Cerebral cortex (tissue), 2 donors: ENCODE data around the gene LAT.

- PRO-cap, 2 experiments: peak in 1 of 2 experiments; most common minus-strand start chr16:28293414 (in 1)
Measured at GRCh38 chr16:28293148-28293662, 880 bp downstream of the SBK1 start.

DNA sequence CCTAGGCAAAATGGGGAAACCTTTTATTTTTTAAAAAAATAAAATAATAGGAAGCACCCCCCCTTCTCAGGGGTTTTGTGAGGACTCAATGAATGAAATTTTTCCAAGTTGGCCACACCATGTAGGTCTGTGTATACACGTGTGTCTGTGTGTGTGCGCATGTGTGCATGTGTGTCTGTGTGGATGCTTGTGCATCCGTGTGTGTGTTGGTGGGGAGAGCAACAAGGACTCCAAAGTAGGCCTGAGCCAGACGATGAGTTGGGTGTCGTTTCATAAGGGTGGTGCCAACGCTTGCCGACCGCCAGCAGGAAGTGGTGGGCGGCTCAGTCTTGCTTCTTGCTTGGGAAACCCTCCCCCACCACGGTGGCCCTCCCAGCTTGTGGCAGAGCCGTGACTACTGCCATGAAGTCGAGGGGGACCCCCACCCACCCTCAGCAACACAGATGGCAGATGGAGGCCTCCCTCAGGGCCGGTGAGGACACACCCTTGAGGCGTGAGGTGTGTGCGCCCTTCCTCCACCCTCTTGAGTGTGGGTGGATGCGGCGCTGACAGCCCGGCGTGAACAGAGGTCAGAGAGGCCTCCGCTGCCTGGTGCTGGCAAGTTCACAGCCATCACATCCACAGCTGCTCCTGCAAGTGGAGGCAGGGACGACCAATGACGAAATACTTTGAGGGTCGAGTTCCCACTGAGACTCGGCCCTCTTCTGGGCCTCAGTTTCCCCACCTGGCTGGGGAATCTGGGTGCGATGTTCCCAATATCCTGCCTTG lies 17.6 kb downstream of the SBK1 start:
- PRO-cap, 2 experiments: no peak in any of the 2 experiments

DNA sequence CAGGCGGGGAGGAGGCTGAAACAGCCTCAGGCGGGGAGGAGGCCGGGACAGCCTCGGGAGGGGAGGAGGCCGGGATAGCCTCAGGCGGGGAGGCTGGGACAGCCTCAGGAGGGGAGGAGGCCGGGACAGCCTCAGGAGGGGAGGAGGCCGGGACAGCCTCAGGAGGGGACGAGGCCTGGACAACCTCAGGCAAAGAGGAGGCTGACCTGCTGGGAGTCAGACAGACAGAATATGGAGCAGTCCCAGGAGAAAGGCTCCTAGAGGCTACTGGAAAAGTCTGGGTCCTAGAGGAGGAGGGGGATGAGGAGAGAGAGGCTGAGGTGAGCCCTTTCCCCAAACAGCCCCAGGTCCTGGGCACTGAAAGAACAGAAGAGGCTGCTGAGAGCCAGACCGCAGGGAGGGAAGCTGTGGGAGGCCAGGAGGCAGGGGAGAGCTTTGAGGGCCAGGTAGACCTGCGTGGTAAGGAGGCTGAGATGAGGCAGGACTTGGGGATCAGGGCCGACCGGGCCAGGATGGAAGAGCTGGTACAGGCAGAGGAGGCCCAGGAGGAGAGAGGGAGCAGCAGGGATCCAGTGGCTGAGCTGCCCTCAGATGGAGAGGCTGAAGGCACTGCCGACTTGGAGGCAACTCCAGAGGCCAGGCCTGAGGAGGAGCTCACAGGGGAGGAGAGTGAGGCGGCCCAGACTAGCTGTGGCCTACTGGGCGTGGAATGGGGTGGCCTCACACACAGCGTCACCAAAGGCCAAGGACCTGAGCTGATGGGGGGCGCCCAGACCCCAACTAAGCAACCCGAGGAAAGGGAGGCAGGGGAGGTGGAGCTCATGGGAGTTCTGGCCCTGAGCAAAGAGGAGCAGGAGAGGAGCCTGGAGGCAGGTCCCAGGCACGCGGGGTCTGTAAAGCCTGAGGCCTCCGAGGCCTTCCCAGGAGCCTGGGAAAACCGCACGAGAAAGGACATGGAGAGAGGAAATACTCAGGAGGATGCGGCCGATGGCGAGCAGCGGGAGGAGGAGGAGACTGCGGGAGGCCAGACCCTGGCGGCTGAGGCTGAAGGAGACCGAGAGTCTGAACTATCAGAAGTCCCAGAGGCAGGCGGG lies 1.9 kb downstream of the APOBR start:
- PRO-cap, 2 experiments: no peak in any of the 2 experiments

- PRO-cap, 2 experiments: no peak in any of the 2 experiments
Measured at GRCh38 chr16:28505068-28505400, 1.6 kb downstream of the IL27 start.

- PRO-cap, 2 experiments: no peak in any of the 2 experiments
Measured at GRCh38 chr16:28534215-28535272, 4.2 kb downstream of the NUPR1 start.

DNA sequence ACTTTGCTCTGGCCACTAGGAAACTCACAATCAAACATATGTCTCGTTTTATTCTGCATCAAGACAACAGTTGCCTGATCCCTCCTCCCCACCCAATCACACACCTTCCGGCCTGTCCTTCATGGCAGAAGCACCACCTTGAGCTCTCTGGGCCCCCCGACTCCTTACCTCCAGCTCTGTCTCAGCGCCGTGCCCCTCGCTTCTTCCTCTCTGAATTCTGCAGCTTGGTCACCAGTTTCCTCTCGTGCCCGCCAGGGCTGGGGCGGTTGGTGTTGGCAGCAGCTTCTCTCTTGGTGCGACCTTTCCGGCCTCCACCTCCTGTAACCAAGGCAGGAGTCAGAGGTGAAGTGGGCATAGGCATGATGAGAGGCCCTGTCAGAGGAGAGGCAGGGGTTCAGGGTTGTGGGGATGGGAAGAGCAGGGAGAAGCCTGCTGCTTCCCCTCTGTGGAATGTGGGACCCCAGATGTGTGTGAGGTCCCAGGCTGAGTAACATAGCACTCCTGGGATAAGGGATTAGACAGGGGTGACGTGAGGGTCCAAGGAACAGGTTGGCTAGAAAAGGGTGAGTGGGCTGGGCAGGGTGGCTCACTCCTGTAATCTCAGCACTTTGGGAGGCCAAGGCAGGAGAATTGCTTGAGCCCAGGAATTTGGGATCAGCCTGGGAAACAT lies 801 bp downstream of the NUPR1 start:
- PRO-cap, 2 experiments: no peak in any of the 2 experiments

- PRO-cap, 2 experiments: no peak in any of the 2 experiments
Measured at GRCh38 chr16:28606506-28607553, 3.0 kb downstream of the SULT1A1 start.

DNA sequence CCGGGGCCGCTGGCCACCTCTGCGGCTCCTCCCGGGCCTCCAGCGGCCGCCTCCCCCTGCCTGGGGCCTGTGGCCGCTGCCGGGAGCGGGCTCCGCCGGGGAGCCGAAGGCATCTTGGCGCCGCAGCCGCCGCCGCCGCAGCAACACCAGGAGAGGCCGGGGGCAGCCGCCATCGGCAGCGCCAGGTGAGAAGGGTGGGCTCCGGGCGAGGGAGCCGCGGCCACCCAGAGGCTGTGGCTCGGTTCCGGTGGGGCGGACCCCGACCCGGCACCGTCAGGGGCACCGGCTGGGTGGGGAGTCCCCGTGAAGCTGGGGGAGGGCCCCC lies 537 bp downstream of the ATXN2L start:
- PRO-cap, 2 experiments: no peak in any of the 2 experiments

- PRO-cap, 2 experiments: no peak in any of the 2 experiments
Measured at GRCh38 chr16:28825950-28827290, 3.6 kb downstream of the ATXN2L start.

DNA sequence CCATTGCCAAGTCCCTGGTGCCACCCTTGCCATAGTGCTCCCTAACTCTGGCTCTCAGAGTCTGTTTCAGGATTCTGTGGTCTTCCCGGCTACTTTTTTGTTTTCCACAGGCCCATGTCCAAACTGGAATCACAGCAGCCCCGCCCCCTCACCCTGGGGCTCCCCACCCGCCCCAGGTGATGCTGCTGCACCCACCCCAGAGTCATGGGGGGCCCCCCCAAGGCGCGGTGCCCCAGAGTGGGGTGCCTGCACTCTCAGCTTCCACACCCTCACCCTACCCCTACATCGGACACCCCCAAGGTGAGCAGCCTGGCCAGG lies 10.4 kb downstream of the TUFM start:
- PRO-cap, 2 experiments: no peak in any of the 2 experiments

- PRO-cap, 2 experiments: peak in 1 of 2 experiments; most common minus-strand start chr16:28864313 (in 1)
Measured at GRCh38 chr16:28864222-28864362, 449 bp downstream of the SH2B1 start.

DNA sequence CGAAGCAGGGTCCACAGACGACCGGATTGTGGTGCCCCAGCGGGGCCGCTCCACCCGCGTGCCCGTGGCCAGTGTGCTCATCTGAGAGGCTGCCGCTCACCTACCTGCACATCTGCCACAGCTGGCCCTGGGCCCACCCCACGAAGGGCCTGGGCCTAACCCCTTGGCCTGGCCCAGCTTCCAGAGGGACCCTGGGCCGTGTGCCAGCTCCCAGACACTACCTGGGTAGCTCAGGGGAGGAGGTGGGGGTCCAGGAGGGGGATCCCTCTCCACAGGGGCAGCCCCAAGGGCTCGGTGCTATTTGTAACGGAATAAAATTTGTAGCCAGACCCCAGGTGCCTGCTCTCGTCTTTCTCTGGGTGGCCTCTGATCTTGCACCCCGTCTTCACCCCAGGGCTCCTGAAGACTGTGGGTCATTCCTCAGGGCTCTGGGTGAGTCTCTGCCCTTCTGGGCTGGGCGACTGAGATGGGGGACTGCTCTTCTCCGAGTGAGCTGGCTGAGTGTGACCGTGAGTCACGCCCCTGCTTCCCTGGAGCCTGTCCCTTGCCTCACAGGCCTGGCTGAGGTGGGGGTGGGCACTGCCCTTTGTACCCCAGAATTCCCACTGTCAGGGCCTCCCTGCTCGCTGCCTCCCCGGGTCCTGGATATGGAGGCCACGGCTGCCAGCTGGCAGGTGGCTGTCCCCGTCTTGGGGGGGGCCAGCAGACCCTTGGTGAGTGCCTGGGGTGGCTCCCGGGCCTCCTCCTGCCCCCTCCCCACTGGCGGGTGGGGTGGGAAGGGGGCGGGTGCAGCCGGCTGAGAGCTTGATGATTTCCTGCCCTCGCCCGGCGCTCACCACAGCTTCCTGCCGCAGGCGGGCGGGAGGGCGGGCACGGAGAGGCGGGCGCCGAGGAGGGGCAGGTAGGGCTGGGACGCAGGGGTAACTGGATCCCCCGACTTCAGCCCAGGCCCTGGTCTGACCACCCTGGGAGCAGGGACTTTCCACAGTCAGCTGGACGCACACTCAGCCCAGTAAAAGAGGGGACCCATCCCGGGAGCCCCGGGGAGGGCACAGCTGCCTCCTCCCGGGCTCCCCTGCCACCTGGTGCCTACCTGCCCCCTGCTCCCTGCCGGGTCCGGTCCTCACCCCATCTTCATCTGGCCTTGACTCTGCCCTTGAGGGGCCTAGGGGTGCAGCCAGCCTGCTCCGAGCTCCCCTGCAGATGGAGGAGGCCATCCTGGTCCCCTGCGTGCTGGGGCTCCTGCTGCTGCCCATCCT lies at the start of gene LAT:
TSS of gene LAT (plus strand) at position 838 of the 1,259 bp plus-strand sequence.
- PRO-cap, 2 experiments: no peak in any of the 2 experiments

DNA sequence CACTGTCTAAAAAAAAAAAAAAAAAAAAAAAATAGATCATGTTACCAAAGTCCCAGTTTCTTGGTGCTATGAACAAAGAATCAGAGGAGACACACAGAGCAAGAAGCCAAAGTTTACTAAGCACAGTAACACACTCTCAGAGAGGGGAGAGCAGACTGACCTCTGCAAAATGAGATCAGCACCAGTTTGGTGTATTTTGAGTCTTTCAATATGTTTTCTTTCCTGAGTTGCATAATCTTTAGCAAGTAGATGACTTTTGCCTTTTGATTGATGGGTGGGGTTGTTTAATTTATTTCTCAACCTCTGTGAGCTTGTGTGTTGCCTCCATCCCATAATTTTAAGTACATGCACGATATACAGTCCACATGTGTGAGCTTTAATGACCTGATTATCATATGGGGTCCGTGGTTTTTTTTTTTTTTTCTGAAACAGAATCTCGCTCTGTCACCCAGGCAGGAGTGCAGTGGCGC lies 29.0 kb downstream of the LAT start:
- PRO-cap, 2 experiments: no peak in any of the 2 experiments

DNA sequence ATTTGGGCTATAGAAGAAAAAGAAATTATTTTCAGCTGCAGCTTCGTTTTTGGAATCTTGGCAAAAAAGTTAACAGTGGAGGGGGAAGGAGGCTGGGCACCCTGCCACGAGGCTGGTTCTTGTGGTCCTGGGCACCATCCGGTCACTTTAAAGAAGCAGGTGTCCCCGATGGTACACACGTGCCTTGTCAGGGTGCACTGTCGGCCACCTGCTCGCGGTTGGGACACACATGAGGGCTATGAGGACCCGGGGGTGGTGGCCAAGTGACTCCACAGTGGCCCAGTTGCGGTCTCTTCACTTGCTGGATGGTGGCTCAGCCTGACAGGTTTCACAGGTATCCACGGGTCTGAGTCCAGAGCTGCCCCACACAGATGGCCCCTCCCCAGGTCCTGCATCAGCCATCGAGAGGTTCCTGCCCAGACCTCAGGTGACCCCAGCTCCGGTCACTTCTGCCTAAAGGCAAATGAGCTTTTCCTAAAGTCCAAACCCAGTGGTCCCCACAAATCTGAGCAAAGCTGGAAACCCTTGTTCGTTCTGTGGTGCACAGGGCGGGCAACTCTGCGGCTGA lies 143.9 kb downstream of the LAT start:
- PRO-cap, 2 experiments: no peak in any of the 2 experiments

GRCh38 chr16:29129506-29129894 lies 144.6 kb downstream of the LAT start:
- PRO-cap, 2 experiments: no peak in any of the 2 experiments

DNA sequence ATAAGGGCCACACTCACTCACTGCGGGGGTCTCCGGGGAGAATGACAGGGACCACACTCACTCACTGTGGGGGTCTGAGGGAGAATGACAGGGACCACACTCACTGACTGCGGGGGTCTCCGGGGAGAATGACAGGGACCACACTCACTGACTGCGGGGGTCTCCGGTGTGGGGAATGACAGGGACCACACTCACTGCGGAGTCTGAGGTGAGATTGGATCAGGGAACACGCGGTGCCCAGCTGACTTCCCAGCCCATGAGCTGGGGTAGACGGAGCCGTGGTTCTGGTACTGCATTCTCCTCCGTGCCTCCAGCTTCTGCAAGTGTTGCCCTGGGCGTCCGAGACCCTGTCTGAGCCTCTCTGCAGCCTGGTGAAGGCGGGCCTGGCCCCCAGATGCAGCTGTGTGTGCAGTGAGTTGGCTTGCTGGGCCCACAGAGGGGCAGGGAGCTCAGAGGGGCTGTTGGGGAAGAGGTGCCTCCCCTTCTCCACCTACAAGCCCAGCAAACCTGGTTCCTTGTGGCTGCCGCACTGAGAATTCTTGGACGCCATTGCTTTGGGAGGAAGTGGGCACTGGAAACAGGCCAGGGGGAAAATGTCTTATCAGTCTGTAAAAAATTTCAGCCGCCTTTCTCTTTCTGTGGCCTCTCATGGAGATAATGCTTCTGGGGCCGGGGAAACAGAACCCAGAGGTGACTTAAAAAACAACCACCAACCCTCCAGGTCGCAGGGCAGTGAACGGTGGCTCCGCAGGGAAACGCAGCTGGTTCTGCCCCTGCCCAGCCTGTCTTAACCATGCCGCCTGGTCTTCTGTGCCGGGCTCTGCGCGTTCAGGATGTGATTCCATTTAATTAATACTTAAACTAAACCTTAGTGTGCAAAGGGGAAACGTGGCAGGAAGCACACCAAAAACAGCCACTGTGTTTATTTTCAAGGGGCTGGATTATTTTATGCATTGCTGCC lies 167.6 kb downstream of the LAT start:
- PRO-cap, 2 experiments: no peak in any of the 2 experiments

GRCh38 chr16:29154666-29155434 lies 170.0 kb downstream of the LAT start:
- PRO-cap, 2 experiments: no peak in any of the 2 experiments

GRCh38 chr16:29227864-29228447 lies 178.6 kb downstream of the NPIPB11 start:
- PRO-cap, 2 experiments: no peak in any of the 2 experiments

GRCh38 chr16:29250859-29252246 lies 155.2 kb downstream of the NPIPB11 start:
- PRO-cap, 2 experiments: no peak in any of the 2 experiments

DNA sequence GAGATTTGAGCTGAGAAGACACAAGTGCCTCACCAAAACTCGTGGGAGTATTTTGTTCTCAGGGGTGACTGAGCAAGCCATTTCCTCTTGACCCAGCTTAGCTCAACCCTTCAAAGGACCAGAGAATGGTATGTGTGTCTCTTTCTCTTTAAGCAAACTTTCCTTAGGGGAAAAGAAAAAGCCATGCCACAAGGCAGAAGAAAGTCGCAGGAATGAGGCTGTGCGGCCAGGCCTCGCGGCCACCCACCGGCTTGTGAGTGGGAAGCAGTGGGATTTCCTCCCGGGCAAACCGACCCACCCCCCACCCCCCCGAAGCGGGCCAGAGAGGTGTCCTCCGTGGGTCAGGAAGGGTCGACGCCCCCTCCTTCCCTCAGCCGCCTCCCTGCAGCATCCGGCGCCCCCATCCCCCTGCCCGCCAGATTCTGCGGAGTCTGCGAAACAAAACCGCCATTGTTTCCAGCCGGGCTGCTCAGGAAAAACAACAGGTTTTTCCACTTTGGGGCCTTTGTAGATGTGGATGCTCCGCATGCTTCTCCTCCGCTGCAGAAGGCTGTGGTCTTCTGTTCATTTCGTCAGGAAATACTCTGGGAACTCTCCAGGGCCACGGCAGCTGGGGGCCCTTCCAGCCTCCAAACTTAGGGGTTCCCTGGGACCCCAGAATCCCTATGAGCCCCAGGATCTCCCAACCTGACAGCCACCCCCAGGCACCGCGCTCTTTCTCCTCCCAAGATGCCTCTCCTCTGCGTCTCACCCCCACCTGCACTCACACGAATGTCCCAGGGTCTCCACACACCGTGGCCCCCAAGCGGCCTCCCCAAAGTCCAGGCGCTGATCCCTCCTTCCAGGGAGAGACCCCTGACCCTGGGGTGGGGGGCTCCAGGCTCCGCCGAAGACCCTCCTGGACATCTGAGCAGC lies 121.3 kb downstream of the NPIPB11 start:
- PRO-cap, 2 experiments: no peak in any of the 2 experiments